ENCODE results near the genes DCTN1, CCDC142 and DOK1.

DNA sequence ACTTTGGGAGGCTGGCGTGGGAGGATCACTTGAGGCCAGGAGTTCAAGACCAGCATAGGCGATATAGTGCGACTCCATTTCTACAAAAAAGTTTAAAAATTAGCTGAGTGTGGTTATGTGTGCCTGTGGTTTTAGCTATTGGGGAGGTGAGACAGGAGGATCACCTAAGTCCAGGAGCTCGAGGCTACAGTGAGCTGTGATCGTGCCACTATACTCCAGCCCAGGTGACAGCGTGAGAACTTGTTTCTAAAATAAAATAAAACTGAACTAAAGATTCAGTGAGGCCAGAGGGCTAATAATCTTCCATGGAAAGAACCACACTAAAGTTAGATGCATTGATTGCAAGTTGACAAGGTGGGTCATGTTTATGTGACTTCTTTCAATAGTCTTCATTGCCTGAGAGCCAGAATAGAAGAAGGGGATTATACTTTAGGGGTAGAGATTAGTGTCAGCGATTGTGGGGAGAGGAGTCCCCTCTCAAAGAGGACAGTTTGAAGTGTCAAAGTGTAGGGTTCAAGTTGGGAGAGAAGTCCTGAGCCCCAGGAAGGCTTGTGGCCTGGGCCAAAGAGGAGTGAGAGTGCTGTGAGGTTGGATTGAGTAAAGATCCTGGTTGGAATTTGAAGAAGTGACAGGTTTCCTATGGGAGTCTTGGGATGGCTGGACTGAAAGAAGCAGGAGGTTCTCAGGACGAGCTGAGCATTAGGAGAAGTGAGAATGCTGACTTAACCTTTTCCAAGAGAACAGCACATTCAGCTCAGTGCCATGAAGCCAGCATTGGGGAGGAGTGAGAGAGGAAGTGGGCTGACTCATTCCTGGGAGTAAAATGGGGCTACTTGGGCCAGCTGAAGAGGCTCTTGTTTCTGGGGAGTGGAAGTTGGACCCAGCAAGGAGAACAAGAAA lies 25.5 kb downstream of the DGUOK start:
- PRO-cap, result no peak

- PRO-cap, result no peak
These were observed 26.7 kb downstream of the TET3 start for GRCh38 chr2:74011323-74011926.

DNA sequence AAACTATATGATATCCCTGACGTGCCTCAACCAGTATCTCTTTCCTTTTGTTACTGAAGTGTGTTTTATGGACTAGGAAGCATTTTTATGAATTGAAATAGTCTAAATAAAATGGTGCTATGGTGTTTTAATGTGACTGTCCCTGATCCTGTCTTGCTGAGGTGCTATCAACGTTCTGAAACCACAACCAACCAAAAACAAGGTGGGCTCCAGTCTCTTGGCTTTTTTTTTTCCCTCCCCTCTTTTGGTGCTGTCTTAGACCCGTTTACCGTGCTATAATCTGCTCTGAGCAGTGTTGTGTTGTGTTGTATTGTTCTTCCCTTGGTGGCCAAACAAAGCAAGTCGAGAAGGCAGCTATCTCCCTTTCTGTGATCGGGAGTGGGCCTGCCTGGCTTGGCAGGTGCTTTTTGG lies 41.8 kb downstream of the BOLA3 start:
- PRO-cap, result no peak

DNA sequence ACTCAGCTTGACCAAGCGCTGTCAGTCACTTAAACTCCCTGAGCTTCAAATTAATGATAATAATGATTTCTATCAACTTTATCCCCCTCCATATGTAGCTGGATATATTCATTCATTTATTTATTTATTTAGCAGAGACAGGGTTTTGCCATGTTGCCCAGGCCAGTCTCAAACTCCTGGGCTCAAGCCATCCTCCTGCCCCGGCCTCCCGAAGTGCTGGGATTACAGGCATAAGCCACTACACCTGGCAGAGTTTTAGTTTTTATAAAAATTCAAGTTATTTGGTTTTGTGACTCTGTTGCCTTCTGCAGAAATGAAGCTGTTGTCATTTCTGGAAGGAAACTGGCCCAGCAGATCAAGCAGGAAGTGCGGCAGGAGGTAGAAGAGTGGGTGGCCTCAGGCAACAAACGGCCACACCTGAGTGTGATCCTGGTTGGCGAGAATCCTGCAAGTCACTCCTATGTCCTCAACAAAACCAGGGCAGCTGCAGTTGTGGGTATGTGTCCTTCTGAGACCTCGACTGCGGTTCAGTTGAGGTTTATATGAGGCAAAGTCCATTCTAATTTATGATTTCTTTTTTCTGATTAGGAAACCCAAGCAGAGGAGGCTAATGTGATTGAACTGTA lies 7.1 kb downstream of the MTHFD2 start:
- PRO-cap, result no peak

DNA sequence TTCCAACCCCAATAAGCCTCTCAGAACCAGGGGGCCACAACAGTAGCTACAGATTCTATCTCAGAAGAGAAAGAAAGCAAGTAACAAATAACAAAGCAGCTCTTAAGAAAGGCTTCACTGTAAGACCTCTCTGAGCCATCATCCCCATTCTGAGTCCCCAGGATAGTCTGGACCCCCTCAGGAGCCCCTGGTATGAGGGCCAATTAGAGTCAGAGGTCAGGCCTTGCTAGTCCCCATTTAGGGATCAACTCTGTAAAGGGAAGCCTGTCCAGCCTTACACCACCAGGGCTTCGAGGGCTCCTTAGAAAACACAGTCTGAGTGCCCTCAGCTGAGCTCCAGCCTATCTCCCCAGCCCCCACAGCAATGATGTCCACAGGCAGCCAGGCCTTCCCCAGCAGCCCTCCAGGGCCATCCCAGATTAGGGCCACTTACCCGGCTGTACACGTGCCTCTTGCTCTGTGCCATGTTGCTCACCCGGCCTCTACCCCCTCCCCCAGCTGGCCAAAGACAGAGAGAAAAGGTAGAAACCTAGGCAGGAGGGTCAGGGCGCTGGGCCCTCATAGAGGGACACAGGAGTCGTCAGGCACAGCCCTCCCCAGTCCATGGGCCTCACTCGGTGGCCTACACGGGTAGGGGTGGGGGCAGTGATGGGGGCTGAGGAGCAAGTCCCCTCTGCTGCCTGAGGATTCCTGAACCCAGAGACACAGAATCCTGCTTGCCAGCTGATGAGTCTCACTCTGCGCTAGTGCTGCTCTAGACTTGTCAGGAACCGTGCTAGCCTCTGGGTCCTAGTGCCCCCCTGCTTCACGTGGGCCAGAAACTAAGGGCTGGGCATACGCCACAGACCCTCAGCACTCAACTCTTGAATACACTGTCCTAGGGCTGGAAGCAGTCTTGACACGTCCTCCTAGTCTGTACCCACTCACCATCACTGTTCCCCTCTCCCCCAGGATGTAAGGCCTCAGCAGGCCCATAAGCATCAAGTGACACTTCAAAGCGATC lies at the start of gene DCTN1:
Gene DCTN1 (minus strand): TSS at position 740 of the 1,003 bp plus-strand sequence.
- PRO-cap, result no peak

- PRO-cap, result no peak
These were observed 7.4 kb upstream of the DCTN1 start for GRCh38 chr2:74387506-74387903.

DNA sequence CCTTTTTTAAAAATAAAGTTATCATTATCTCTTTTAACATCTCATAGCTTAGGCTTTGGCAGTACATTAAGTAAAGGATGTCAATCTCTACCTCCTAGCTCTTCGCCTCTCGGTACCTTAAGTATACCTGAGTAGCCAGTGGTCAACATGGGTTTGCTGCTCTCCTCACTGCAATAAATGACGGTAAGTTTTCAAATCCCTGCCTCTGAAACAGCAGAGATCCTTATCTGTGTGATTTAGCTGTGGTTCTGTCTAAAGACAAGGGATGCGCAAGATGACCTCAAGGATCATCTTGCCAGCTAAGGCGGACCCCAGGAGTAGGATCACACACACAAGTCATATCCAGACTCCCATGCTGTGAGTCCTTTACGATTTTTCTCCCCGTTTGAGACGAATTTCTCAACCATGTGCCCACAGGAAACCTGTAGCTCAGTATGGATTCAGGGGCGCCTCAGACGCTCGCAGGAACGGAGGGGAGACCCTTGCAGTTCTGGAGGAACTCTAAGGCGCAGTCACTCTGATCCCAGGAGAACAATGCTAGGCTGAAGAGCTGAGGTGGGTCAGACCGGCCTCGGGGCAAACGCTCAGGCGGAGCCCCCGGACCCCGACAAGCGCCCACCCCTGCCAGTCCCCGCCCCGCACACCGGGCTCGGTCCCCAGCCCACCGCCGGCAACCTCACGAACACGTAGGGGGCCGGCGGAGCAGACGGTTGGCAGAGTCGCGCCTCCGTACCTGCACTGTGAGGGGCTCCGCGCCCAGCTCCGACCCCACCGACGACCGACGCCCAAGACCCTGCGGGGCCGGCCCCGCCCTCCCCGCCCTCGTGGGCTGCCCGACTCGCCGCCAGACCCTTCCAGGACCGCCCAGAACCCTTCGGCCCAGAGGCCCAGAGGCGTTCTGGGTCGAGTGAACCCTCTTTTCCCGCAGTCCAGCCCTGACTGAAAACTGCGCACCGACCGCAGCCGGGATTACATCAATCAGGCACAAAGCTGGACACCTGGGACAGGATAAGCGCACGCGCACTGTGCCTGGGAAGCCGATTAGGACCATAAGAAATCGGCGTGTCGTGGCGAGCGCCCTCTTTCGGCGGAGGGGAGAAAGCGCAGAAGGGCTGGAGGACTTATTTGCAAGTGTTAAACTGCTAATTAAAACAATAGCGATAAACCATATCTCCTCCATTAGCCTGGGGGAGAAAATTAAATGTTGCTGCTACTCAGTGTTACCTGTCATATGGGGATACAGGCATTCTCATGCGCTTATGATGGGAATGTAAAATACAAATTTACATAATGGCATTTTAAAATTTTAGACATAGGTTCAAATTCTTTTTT lies 11.4 kb upstream of the DCTN1 start:
- PRO-cap, result bidirectional peak, plus-strand start at position 681 of the sequence, minus-strand start at position 536 of the sequence; bidirectional peak, plus-strand start at position 1,050 of the sequence, minus-strand start at position 787 of the sequence

DNA sequence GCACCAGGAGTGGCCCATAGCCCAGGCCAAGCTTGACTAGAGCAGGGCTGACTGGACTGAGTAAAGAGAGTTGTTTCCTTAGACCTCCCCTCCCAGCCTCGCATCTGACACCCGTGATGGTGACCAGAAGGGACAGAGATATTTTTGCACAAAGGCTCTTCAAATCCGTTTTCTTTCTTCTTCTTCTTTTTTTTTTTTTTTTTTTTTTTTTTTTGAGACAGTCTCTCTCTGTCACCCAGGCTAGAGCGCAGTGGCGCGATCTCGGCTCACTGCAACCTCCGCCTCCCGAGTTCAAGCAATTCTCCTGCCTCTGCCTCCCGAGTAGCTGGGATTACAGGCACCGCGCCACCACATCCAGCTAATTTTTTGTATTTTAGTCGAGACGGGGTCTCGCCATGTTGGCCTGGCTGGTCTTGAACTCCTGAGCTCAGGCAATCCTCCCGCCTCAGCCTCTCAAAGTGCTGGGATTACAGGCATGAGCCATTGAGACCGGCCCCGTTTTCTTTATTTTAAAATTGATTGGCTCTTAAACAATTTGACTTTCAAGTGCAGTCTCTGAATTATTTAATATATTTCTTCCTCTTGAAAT lies 738 bp downstream of the C2orf81 start:
- PRO-cap, result no peak

GRCh38 chr2:74425062-74425716 lies 3.7 kb downstream of the WDR54 start:
- PRO-cap, result no peak

GRCh38 chr2:74471816-74472533 lies 505 bp downstream of the MRPL53 start:
- PRO-cap, result bidirectional peak, plus-strand start at chr2:74472207, minus-strand start at chr2:74472178

GRCh38 chr2:74482274-74483150 lies at the start of gene CCDC142:
Gene CCDC142 (minus strand): TSS chr2:74482998.
- PRO-cap, result bidirectional peak, plus-strand start at chr2:74482650, minus-strand start at chr2:74482682; bidirectional peak, plus-strand start at chr2:74482782, minus-strand start at chr2:74482707; bidirectional peak, plus-strand start at chr2:74483087, minus-strand start at chr2:74482998

DNA sequence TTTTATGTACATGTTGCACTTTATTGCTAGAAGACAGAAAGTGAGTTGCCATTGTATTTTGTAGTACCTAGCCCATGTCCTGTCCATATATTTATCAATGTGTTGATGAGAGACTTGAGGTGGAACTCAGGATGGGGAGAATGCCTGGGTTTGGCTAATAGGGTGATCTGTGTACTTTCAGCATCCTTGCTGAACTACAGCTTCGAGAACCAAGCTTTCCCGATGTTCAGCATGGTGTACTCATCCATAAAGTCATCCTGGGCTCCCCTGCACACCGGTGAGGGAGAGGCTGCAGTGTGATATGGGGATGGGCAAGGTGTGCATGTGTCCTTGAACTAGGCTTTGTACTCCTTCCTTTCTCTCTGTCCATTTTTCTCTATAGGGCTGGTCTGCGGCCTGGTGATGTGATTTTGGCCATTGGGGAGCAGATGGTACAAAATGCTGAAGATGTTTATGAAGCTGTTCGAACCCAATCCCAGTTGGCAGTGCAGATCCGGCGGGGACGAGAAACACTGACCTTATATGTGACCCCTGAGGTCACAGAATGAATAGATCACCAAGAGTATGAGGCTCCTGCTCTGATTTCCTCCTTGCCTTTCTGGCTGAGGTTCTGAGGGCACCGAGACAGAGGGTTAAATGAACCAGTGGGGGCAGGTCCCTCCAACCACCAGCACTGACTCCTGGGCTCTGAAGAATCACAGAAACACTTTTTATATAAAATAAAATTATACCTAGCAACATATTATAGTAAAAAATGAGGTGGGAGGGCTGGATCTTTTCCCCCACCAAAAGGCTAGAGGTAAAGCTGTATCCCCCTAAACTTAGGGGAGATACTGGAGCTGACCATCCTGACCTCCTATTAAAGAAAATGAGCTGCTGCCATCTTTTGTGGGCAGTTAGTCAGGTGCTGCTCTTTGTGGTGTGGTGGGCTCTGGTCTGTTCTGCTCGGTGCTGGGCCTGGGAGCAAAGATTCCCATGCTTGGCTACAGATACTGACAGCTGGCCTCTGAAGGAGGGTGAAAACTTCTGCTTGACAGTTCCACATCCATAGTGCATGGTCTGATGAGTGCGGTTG lies 3.0 kb downstream of the HTRA2 start:
- PRO-cap, result no peak

GRCh38 chr2:74553868-74554930 lies at the start of gene DOK1:
Gene DOK1 (plus strand): TSS chr2:74554720.
- PRO-cap, result bidirectional peak, plus-strand start at chr2:74554056, minus-strand start at chr2:74553958; bidirectional peak, plus-strand start at chr2:74554499, minus-strand start at chr2:74554413; bidirectional peak, plus-strand start at chr2:74554738, minus-strand start at chr2:74554645

- PRO-cap, result no peak
These were observed 76.7 kb downstream of the SEMA4F start for GRCh38 chr2:74730733-74731116.

DNA sequence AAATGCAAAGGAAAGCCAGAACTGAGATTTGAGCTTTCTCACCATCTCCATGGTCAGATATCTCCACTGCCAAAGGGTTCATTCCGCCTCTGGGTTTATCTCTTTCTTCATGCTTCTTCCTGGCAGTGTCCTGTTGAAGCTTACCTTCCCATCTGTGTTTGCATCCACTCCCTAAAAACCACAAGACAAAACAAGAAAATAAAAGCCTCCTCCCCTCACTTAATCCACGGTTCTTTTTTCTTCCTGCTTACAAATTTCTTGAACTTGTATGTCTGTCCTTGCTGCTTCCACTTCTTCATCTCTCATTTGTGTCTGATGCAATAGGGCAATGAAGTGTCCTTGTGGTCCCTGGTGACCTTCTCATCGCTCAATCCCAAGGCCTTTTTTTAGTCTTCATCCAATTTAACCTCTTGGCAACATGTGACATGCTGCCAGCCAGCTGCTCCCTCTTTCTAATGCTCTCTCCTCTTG lies 87.5 kb downstream of the SEMA4F start:
- PRO-cap, result no peak

DNA sequence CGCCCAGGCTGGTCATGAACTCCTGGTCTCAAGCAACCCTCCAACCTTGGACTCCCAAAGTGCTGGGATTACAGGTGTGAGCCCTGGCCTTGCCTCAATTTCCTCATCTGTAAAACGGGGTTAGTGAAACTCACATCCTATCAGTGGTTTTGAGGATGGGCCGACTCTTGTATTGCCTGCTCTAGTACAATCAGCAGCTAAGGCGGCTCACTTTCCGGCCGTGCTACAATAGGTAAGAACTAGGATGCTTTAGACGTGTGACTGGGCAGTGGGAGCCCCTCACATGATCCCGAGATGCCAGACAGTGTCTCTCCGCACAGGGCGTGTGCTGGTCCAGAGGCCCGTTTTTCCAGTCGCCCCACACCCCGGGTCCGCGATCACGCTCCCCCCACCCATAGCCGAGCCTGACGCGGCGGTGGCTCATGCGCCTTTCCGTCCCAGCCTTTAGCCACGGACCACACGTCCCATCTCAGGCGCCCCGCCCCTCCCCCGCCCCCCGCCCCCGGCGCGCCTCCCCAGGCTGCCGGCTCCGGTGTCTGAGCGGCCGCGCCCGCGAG lies 409 bp upstream of the HK2 start:
- PRO-cap, result bidirectional peak, plus-strand start outside the sequence, minus-strand start at position 372 of the sequence

GRCh38 chr2:74947781-74948149 lies 10.7 kb upstream of the POLE4 start:
- PRO-cap, result no peak

- PRO-cap, result no peak
These were observed 11.0 kb downstream of the POLE4 start for GRCh38 chr2:74969257-74969991.

- PRO-cap, result no peak
These were observed 418.9 kb downstream of the LRRTM4 start for GRCh38 chr2:77103319-77103698.

DNA sequence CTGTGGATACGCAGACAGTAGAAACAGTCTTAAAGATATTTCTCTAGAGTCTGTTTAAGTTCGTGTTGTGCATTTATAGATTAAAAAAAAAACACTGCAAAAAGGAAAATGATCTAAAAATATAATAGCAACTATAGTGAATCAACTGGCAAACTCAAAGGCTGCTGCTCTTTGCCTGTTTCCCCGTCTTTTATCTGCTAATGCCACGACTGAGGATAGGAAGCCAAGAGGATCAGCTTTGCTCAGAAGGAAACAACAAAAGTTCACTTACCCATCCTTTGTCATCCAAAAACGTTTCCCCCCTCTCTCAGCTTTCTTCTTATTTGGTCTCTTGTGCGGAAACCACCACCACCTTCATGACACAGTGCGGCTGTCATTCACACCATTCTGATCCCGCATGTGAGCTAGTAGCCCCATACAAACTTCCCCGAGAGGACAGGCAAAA lies 757 bp downstream of the LRRTM4 start:
- PRO-cap, result no peak